Measurements from ENCODE around the genes CT47B1, CT47A3 and RBMX2.

- PRO-cap: no peak
These were observed at the start of gene CT47B1 for GRCh38 chrX:120875756-120876138. Gene CT47B1 (minus strand): TSS chrX:120875866.

GRCh38 chrX:120975893-120976240, at the start of gene CT47A3:
Gene CT47A3 (minus strand): TSS chrX:120976068.
- PRO-cap: no peak

DNA sequence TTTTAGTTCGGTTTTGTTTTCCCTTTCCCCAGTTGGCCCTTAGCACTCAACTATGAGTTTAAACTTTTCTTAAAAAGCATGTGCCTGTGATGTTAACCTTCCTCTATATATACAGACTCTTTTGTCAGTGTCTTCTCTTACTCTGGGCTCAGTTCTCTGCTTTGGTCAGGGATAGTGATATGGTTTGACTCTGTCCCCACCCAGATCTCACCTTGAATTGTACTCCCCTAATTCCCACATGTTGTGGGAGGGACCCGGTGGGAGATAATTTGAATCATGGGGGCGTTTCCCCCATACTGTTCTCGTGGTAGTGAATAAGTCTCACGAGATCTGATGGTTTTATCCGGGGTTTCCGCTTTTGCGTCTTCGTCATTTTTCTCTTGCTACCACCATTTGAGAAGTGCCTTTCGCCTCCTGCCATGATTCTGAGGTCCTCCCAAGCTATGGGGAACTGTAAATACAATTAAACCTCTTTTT, 144.3 kb downstream of the GLUD2 start:
- PRO-cap: no peak

DNA sequence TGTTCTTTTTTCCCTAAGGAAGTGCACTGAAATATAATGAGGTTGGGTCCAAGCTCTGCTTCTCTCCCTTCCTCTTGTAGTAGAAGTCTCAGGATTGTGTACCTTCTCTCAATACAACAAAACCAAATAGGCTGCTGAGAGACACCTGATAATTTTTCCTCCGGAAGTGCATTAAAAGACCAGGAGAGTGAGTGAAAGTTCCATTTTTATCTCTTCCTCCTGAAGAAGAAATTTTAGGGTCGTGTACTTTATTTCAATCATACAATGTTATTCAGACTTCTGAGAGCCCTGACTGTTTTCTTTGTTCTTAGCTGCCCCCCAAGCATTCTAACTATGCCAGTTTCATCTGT, 1052.1 kb upstream of the GRIA3 start:
- PRO-cap: no peak

DNA sequence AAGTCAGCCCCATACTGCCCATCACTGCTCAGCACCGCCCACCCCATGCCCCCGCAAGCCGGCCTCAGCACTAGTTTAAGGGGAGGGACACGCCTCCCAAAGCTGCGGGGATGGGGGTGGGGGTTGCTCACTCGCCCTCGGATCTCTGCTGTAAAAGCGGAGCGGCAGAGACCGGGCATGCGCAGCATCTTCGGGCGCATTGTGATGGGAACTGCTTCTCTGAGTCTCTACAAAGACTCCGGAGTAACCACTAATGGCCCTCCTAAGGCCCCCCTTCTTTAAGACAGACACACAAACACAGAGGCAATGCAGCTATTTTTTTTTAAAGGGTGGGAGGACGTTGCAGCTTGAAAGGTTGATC, 735 bp upstream of the GRIA3 start:
- PRO-cap: no peak

- PRO-cap: no peak
These were observed 33.0 kb downstream of the STAG2 start for GRCh38 chrX:123994526-123994971.

- PRO-cap: no peak
These were observed 113.5 kb upstream of the TEX13C start for GRCh38 chrX:125206060-125206678.

DNA sequence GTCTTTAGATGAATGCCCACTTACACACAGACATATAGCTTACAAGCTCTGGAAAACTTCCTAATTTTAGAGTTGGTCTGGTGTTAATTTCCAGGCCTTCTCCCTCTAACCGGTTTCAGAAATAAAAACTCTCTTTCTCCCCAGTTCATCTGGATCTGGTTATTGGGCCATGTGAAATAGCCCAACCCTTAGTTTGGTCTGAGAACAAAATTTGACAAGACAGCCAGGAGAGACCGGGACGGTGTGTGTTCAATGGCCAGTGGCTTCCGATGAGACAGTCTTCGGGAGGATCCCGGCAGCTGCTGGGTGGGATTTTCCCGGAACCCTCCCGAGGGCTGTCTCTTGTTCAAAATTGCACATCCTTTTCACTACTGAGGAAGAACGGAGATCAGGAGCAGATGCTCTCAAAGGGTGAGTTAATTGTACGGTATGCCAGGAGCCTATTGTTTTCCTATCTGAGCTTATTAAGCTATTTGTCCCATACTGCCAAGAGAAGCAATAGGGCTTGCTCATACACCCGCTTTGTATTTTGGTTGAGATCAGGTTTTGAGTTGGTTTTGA, 166.4 kb downstream of the PRR32 start:
- PRO-cap: no peak

- PRO-cap: no peak
These were observed 436.2 kb downstream of the PRR32 start for GRCh38 chrX:127255770-127256124.

DNA sequence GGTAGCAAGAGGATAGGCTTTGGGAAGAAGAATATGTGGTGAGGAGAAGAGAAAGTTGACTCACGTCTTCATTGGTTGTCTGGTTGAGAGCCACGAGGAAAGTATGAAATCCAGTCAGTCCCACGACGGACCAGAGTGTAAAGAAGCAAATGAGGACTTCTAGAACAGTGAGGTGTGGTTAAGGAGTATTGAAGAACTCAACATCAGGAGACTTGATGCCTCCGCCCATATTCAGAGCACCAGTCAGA, 31.1 kb downstream of the ZDHHC9 start:
- PRO-cap: no peak

DNA sequence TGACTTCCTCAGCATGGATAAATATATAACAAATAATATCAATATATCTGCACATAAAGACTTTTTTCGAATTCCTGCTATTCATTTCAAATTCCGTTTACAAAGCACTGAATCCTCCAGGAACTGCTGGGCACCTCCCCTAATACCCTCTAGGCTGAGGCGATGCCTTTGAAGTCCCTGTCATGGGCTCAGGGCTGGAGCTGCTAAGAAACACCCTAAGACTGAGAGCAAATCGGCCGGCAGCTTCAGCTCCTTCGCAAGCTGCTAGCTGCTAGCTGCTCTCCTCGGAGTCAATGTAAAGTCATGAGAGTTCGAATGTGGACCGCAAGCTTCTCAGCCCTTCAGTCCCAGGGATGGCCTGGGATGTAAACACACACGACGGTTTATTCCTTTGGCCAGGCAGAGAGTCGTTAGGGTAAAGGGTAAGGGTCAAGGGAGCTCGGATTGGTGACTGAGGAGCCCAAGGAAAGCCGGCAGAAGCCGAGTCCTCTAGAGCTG, 3.3 kb upstream of the BCORL1 start:
- PRO-cap: no peak

GRCh38 chrX:130020744-130021316, 38.4 kb downstream of the BCORL1 start:
- PRO-cap: no peak

- PRO-cap: no peak
These were observed 38.0 kb downstream of the ELF4 start for GRCh38 chrX:130072243-130072708.

DNA sequence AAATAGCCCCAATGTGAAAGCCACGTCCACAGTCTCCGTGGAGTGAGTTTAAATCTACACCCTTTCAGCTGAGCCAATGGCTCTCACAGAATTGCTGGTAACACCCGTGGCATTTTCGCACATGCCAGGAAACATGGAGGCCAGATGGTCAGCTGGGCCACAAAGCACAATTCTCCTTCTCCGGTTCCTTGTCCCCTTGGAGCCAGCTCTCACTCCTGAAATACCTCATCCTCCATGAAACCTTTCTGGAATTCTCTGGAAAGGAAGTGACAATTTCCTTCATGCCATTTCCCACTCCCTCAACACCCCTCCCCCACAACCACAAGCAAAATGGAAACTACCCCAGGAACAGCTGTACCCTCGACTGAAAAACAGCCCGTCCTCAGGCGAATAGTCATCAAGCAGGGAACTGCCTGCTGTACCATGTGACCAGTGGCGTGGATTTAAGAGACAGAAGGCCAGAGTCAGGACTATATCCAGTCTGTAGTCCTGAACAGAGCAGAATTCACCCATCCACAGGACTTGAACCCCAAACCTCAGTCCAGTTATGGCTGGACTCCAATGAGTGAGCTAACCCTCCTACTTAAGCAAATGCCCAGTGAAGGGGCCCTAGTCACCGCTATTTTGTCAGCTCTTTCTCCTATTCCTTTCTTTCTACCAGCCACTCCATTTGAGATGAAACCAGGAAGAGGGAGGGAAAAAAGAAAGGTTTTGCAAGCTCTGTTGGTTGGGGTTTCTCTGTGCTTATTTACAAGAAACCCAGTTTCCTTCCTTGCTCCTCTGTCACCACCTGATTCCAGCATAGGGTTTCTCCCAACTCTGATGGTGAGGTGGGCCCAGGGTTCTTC, 24.6 kb downstream of the ELF4 start:
- PRO-cap: no peak

DNA sequence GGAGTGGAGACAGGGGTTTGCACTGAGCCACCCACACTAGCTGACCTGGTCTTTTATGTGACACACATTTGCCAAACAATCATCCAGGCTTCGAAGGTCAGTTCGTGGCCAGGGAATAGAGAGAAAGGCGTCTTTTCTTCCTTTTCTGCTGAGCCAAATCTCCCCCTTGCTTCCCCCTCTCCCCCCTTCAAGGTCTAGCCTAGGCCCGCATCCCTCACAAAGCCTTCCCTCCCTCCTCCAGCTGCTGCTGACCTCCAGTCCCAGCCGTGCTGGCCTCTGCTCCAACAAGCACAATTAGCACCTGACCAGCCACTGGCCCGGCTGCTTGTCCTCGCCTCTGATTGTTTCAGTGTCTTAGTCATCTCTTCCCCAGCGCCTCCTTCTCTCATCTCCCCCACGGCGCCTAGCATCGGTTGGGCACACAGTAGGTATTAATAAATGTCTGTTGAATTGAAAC, 4.3 kb downstream of the ELF4 start:
- PRO-cap: no peak

GRCh38 chrX:130144600-130145151, 21.0 kb downstream of the AIFM1 start:
- PRO-cap: no peak

DNA sequence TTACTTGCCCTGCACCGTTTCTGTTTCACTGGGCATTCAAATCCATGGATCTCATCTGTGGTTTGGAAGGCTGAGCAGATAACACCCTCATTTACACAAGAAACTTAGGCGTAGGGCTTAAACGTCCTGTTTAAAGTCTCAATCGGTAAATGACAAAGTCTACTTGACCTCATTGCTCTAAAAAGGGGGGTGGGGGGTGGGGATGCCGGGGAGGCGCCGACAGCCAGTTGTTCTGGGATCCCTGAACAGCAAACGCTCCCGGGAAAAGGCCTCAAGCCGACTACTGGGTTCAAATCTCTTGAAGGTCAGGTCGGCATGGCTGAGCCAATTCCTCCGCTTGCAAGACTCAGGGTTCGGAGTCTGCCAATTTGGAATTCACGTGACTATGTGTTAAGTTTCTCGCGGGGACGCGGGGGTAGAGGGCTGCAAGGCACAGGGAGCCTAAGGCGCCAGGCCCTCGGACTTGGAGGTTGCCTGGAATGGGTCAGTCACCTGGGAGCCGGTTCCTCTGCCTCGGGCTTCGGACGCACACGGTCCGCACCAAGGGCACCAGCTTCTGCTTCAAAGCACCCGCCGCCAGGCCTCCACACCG, 486 bp downstream of the AIFM1 start:
- PRO-cap: no peak

DNA sequence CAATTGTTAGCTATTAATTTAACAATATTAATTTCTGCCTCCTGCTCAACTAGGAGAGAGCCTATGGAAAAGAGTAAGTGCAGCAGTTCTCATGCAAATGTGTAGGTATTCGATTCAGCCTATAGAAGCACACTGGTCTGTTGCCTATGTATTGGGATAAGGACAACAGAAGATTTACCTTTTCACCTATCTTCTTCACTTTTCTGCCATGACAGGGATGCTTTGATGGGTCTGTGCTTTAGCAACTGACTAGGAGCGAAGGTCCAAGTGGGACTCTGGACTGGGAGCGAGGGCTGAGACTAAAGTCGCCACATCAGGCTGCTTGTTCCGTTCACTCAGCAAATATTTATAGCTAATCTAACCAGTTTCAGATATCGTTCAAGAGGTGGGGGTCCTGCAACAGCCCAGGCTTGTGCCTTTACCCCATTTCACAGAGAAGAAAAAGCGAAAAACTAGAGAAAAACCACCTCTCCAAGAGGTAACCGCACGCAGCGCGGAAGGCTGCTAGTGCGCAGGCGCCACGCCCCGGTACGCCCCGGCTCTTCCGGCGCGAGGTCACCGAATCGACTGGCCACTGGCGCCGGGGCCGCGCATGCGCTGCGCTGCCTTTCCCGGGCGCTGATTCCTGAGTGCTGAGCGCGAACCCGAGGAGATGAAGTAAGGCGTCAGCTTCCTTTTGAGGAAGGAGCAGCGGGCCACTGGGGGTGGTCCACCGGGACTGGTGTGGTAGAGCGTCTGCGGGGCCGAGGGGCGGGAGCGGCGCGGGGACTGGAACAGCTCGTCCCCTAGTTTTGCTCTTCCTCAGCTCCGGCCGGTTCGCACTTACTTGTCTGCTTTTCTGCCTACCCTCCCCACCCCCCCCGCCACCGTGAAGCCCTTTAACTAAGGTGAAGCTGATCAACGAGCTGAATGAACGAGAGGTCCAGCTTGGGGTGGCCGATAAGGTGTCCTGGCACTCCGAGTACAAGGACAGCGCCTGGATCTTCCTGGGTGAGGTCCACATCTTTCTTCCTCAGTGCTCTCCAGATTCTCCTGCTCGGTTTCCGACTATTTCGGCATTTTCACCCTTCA, at the start of gene RBMX2:
Gene RBMX2, plus strand, starts transcription at position 607 of the 1,071 bp plus-strand sequence.
- PRO-cap: bidirectional peak, plus-strand start at position 573 of the sequence, minus-strand start at position 506 of the sequence

DNA sequence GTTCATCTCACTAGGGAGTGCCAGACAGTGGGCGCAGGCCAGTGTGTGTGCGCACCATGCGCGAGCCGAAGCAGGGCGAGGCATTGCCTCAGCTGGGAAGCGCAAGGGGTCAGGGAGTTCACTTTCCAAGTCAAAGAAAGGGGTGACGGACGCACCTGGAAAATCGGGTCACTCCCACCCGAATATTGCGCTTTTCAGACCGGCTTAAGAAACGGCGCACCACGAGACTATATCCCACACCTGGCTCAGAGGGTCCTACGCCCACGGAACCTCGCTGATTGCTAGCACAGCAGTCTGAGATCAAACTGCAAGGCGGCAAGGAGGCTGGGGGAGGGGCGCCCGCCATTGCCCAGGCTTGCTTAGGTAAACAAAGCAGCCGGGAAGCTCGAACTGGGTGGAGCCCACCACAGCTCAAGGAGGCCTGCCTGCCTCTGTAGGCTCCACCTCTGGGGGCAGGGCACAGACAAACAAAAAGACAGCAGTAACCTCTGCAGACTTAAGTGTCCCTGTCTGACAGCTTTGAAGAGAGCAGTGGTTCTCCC, 115.8 kb downstream of the RBMX2 start:
- PRO-cap: no peak

- PRO-cap: no peak
These were observed 158.5 kb downstream of the RBMX2 start for GRCh38 chrX:130560331-130560682.